Transverse colon (tissue), 4 donors: ENCODE measurements around a stretch of chr16.

- PRO-cap, result no peak
- RAMPAGE, long total RNA, 4 experiments, result no peak in any of the 4 experiments
Measured at GRCh38 chr16:57141794-57142488, 43.9 kb downstream of the PSME3IP1 start.

- PRO-cap, result unidirectional peak, minus-strand start at chr16:57187367
- RAMPAGE, long total RNA, 4 experiments, result no peak in any of the 4 experiments
Measured at GRCh38 chr16:57187093-57187865, 1.1 kb downstream of the RSPRY1 start.

DNA sequence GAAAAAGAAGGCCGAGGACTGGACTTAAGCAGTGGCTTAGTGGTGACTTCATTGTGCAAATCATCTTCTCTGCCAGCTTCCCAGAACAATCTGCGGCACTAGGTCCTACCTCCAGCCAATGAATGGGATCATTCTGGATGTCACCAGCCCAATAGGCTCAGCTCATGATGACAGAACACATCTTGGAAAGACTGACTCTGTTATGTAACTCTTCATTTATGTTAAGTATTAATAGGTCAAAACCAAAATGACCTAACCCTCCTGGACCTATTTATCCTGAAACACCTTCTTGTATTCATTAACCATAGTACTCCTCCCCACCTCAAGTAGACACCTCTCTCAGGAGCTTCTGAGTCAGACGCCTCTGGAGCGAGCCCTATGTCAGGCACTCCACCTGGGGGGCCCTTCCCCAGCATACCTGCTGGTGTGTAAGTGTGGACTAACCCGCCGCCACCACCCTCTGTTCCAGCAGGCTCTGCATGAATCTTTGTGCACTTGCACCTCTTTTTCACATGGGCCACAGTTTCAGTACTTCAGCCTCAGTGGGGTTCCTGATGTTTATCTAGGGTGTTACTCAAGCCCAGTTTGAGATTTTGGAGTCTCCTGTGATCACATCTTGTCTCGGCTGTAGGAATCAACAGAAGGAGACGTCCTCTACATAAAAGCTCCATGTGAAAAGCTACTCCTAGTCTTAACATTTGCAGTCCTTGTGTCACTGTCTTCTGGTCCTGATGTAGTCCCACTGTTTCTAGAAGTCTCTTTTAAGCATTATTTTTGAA lies 7.3 kb downstream of the ARL2BP start:
- PRO-cap, result no peak
- RAMPAGE, long total RNA, 4 experiments, result no peak in any of the 4 experiments

GRCh38 chr16:57253628-57253981 lies 8.5 kb downstream of the ARL2BP start:
- PRO-cap, result no peak
- RAMPAGE, long total RNA, 4 experiments, result no peak in any of the 4 experiments

GRCh38 chr16:57266499-57267334 lies 17.8 kb downstream of the PLLP start:
- PRO-cap, result no peak
- RAMPAGE, long total RNA, 4 experiments, result no peak in any of the 4 experiments

DNA sequence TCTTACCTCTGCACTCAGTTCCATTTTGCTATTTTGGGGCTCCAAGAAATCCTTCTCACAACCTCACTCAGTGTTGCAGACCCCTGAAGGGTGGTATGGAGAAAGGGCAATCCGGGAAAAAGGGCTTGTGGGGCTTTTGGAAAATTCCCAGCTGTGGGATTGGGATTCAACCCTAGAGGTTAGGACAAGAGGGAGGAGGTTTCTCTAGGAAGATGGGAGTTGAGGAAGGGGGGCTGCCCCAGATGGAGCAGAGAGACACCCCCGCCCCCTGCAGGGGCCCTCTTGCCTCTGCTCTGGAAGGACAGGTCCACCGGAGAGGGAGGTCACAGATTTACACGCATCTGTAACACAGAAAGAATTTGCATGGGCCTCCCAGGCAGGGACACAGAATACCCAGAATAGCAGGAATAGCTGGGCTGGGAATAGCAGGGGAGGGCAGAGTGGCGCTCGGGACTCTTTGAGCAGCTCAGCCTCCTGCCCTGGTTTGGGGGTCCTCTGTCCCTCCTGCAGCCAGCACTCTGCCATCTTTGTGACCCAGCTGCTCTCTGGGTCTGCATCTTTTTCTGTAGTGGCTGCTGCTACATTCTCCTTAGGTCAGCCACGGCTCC lies 33.7 kb upstream of the PLLP start:
- PRO-cap, result no peak
- RAMPAGE, long total RNA, 4 experiments, result no peak in any of the 4 experiments

GRCh38 chr16:57392621-57393238 lies 11.8 kb upstream of the CCL17 start:
- PRO-cap, result no peak
- RAMPAGE, long total RNA, 4 experiments, result no peak in any of the 4 experiments

GRCh38 chr16:57450688-57451275 lies 3.5 kb downstream of the COQ9 start:
- PRO-cap, result no peak
- RAMPAGE, long total RNA, 4 experiments, result no peak in any of the 4 experiments

- PRO-cap, result no peak
- RAMPAGE, long total RNA, 4 experiments, result start-site peak on the minus strand in 1 of 4 experiments, at chr16:57475806-57476015 at its widest, 13 reads per replicate
Measured at GRCh38 chr16:57475729-57476285, 10.5 kb downstream of the DOK4 start.

DNA sequence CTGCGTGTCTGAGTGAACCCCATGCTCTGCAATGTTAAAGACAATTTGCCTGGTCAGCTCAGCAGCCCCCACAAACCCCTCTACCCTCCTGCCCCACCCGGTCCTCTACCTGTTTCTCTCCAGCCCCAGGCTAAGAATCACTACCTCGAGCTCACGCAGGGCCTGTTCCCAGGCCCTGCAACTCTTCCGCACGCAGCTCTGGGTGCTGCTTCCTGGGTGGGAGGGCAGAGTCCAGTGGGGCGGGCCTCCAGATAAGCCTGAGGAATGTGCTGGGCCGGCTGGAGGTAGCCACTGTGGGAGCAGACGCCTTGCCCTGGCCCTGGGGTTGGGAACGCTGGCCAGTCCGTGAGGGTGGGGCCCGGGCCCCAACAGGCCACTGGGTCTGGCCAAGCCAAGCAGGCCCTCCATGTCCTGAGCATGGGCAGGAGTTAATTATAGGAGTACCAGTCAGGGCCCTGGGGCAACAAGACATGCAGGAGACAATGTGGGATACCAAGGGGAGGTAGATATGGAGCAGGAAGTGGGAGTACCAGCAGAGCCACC lies 6.0 kb downstream of the DOK4 start:
- PRO-cap, result bidirectional peak, plus-strand start at position 341 of the sequence, minus-strand start at position 185 of the sequence
- RAMPAGE, long total RNA, 4 experiments, result start-site peak on the minus strand in 3 of 4 experiments, centred at positions 182 to 192 of the sequence, 98 to 248 reads per replicate

DNA sequence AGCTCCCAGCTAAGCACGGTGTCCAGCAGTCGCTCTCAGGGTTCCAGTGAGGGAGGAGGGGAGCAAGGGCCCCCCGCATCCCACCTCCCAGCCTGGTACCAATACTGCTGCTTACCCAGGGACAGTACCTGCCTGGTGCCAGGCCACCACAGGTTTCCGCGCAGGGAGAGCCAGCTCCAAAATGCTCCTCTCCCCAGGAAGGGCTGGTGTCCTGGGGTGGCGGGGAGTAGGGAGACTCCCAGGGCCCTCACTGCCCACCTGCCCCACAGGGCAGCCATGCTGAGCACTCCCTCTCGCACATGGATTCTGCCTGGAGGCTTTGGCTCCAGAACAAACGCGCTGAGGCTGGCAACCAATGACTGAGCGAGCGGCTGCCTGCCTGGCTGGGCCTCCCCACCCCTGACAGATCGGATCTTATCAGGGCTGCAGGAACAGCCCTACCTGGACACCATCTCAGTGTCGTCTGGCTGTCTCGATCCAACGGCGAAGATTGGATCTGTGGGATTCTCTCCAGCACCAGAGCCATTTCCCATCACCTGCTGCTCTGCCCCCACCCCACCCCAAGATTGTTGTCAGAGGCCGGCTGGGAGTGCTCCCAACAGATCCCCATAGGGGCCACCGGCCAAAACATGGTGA lies 2.3 kb downstream of the DOK4 start:
- PRO-cap, result no peak
- RAMPAGE, long total RNA, 4 experiments, result no peak in any of the 4 experiments

DNA sequence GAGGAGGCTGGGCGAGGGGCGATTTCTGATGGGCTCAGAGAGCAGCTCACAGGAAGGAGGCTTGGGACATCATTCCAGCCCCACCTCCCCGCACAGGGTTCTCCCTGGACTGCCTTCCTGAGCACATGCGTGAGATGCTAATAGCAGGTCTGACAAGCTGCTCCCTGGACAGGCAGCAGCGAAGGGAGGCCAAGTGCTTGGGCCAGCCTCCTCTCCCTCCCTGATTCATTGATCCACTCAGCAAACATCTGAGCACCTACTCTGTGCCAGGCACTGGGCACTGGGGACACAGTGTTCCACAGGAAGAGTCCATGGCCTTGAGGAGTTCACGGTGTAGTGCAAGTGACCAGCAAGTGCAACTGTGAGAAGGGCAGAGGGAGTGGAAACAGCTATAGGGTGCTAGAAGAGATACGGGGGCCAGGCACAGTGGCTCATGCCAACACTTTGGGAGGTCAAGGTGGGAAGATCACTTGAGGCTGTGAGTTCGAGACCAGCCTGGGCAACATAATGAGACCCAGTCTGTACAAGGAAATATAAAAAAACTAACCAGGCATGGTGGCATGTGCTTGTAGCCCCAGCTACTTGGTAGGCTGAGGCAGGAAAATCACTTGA lies 14.6 kb upstream of the DOK4 start:
- PRO-cap, result no peak
- RAMPAGE, long total RNA, 4 experiments, result no peak in any of the 4 experiments

DNA sequence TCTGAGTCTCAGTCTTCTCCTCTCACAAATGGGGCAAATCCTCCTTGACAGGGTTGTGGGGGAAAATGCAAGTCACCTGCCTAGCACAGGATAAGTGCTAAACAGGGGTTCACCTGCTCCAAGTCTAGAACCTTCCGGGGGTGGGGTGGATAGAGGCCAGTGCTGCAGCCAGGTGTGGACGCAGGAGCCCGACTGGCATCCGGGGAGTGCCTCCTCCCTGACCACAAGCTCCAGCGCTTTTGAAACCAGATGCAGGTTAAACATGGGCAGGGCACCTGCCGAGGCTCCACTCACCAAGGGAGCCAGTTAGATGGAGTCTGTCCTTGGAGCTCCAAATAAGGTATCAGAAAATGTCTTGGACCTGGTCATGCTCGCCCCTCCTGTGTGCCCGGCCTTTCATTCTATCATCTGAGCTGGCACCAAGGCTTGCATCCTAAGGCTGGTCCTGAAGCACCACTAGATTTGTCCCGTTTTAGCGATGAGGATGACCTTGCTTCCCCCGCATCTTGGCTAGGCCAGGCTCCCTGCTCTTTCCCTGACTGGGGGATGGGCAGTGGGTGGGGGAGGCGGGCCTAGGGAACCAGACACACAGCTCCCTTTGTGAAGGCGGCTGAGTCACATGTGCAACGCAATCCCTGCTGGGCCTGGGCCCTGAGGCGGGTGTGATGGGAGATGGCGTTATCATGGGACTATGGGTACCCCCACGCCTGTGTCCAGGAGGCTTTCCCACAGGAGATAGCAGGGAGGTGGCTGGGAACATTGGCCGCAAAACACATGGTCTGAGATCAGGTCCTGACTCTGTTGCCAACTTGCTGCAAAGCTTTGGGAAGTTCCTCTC lies 5.1 kb upstream of the ADGRG1 start:
- PRO-cap, result unidirectional peak, minus-strand start at position 194 of the sequence; unidirectional peak, minus-strand start at position 235 of the sequence
- RAMPAGE, long total RNA, 4 experiments, result no peak in any of the 4 experiments

DNA sequence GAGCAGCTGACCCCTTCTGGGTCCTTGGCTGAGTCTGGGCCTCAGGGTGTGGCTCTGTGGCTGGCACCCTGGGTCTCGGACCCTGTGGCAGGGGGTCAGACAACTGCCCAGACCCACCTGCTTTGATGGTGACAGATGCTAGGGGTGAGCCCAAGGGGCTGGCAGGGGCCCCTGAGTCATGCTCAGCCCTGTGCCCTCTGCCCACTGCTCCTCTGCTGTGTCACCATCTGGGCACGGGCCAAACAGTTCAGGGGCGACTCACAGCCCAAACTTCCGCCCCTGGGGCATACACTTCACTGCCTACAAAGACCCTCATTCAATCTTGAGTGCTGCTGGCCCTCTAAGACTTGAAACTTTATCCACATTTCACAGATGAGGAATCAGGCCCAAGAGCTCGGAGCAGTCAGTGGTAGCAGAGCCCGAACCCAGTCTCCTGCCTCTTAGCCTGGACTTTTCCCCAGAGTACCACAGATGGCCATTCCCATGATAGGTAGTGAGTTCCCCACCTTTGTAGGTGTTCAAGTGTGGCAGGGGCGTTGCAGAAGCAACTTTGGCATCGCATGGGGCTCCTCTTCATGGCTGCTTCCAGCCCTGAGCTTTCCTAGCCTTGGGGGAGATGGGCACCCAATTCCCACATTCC lies 5.9 kb downstream of the ADGRG1 start:
- PRO-cap, result no peak
- RAMPAGE, long total RNA, 4 experiments, result no peak in any of the 4 experiments

GRCh38 chr16:57684242-57685063 lies 10.2 kb upstream of the DRC7 start:
- PRO-cap, result no peak
- RAMPAGE, long total RNA, 4 experiments, result no peak in any of the 4 experiments

DNA sequence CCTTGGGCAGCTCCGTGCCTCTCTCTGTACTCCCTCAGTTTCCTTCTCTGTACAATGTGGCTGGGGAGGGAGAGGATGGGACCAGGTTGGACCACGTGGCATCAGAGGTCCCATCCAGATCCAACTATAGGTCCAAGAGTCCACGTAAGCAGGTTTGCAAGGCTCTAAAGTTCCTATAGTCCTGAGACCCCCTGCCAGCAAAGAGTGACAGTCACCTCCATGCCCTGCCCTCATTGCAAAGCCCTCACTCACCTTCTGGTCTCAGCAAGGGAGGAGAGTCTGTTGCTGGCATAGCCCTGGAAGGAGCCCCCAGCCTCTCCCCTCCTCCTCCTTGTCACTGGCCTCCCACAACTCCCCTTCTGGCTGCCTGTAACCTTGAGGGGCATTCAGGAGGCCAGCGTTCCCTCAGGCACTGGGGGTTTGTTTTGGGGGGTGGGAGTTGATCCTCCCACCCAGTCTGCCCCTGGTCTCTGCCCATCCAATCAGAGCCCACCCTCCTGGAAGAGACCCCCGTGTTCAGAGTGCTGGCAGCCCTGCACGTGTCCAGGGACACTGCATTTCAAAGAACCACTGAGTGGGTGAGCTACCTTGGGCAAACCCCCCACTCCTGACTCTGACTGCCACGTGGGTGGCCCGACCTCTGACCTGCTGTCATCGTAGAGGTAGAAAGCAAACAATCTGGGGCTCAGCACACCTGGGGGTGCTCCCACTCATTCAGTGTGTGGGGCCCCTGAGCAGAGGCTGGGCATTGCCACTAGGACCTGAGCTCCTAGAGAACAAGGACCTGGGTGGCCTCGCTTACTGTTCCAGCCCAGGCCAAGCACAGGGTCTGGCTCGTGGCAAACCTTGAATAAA lies 5.9 kb upstream of the DRC7 start:
- PRO-cap, result no peak
- RAMPAGE, long total RNA, 4 experiments, result no peak in any of the 4 experiments

- PRO-cap, result no peak
- RAMPAGE, long total RNA, 4 experiments, result no peak in any of the 4 experiments
Measured at GRCh38 chr16:57756838-57757630, 21.5 kb downstream of the KATNB1 start.

GRCh38 chr16:57769609-57769993 lies 32.7 kb downstream of the KIFC3 start:
- PRO-cap, result no peak
- RAMPAGE, long total RNA, 4 experiments, result no peak in any of the 4 experiments

DNA sequence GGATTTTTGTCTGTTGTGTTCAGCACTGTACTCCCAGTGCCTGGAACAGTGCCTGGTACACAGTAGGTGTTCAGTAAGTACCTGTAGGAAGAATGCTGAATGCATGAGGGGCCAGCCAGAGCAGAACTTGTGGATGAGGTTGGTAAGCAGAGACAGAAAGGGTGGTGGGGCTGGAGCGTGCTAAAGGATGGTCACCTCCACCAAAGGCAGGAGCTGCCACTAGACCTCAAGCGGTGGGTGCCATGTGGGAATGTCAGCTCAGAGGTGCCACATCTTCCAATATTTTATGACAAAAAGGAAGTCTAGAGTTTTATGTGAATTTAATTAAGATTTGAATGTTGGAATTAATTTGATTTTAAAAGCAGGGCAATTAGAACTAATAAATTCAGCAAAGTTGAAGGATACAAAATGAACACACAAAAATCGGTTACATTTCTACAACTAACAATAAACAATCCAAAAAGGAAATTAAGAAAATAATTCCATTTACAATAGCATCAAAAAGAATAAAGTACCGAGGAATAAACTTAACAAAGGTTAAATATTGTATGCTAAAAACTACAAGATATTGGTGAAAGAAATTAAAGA lies 25.6 kb downstream of the KIFC3 start:
- PRO-cap, result no peak
- RAMPAGE, long total RNA, 4 experiments, result no peak in any of the 4 experiments

DNA sequence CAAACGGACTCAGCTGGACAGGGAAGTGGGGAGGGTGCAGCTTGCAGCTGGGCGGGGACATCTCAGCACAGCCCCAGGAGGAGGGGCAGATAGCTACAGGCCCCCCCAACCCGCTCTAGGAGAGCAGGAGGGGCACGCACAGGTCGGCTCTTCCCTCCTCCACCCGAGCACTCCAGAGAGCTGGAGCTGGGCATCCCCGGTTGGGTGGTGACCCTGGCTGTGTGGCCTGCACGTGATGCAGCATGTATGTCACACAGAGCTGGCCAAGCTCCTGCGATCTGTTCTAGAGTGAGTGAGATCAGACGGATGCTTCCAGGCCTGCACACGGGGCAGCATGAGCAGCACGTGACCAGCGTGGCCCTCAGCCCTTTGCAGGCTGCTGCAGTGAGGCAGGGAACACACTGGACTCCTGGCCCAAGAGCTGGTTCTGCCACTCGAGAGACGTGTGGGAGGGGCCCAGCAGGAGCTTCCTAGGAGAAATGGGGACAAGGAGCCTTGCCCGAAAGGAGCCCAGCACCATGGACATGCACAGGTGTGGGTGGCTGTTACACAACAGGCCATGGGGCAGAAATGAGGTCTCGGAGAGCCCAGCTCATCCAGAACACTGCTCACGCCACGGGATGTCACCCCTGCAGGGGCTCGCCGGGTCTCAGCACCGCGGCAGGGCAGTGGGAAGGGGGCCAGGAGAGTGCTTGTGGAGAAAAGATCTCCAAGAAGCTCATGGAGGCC lies 15.3 kb downstream of the KIFC3 start:
- PRO-cap, result no peak
- RAMPAGE, long total RNA, 4 experiments, result no peak in any of the 4 experiments